Occipital lobe (tissue), 2 donors: ENCODE measurements around a stretch of chr17.

GRCh38 chr17:59400614-59400839 lies 69.1 kb downstream of the YPEL2 start:
- RAMPAGE, long total RNA, result no peak

- RAMPAGE, long total RNA, result no peak
Measured at GRCh38 chr17:59566015-59566929, 862 bp downstream of the DHX40 start.

DNA sequence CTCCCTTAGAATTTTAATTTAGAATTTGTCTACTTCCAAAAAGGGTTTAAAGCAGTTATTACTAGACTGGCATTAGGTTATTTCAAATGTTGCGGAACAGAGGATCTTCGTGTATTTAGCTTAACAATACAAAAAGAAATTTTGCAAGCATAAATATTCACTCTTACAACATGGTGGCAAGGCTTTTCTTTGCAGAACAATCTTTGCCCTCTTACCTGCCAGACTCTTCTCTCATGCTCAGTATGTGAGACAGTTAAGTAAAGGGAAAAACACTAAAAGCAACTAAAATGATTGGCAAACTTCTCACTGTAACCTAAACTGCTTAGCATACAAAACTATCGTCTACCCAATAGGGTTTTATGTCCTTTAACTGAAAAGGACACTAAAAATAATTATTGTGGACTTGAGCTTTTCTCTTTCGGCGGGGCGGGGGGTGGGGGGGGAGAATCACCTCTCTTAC lies 1.6 kb upstream of the CLTC start:
- RAMPAGE, long total RNA, result no peak

DNA sequence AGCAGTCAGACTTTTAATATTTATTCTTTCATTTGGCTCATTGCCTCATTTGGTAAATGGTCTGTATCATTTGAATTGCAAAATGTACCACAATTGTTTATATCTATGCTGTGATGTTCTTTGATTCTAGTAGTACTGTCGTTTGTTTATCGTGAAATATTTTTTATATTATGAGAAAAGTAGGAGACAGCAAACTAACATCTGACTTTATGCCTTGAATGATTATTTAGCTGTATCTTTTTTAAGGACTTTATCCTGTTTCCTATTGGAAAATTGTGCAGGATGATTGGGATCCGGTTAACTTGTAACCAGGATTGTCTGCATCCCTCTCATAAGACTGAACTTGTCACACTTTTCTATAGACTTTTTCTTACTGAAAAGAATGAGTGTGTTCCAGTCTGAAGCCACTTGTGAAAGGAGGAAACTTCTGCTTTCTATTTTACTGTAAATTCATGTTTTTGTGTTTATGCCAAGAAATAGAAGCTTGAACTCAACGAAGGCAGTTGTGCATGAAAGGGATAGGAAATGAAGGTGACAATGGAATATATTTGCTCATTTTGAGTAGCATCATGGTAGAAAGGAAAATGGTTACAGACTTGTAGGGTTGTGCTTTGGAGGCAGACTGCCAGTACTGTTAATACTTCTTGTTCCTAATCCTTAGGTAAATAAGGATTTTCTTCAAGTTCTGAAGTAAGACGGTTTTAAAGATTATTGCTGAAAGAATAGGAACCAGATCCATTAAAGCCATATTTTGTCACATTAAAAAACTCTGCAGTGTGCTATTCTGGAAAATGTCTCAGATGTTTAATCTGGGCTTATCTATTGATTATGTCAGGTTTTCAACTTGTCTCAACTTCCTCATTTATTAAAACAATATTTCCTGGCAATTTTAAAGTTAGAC lies 8.0 kb downstream of the CLTC start:
- RAMPAGE, long total RNA, result no peak

DNA sequence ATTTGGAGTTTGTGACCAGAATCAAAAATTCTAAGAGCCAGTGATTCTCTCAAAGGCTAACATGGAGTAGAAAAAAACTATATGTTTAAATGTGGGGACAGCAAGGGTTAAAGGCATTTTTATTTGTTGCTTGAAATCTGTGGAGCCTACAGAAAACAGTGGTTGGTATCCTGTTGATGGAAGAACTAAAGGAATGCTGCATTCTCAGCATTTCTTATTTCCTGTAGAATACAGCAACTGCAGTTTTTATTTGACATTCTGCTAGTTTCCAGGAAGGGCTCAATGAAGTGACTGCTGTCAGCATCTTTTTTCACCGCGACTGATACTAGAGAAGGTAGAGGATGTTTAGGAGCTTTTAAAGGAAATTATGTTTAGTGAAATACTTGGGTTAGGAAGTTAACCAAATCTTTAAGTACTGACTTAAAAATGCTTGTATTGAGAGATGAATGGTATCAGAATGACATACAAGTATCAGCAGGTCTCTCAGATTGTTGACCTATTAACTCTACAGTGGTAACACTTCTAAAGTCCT lies 15.0 kb downstream of the CLTC start:
- RAMPAGE, long total RNA, result no peak

DNA sequence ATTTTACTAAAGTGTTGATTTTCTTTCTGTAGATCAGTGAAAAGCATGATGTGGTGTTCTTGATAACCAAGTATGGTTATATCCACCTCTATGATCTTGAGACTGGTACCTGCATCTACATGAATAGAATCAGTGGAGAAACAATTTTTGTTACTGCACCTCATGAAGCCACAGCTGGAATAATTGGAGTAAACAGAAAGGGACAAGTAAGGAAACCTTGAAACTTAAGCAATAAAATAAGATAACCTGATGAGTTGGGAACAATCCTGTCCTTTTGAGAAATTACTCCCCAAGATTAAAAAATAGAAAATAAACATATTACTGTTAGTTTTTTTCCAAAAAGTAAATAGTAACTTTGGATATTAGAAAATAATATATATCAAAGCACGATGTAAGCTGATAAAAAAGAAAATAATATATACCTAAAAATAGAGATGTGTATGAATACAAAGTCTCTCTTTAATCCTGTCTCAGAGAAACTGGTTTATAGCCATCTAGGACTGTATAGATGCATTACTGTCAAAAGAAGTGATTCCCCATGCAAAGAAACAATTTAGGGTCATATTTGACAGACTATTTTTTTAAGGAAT lies 36.2 kb downstream of the CLTC start:
- RAMPAGE, long total RNA, result no peak

GRCh38 chr17:59695434-59695828 lies 11.8 kb downstream of the PTRH2 start:
- RAMPAGE, long total RNA, result no peak

- RAMPAGE, long total RNA, result no peak
Measured at GRCh38 chr17:59696997-59697471, 10.2 kb downstream of the PTRH2 start.

DNA sequence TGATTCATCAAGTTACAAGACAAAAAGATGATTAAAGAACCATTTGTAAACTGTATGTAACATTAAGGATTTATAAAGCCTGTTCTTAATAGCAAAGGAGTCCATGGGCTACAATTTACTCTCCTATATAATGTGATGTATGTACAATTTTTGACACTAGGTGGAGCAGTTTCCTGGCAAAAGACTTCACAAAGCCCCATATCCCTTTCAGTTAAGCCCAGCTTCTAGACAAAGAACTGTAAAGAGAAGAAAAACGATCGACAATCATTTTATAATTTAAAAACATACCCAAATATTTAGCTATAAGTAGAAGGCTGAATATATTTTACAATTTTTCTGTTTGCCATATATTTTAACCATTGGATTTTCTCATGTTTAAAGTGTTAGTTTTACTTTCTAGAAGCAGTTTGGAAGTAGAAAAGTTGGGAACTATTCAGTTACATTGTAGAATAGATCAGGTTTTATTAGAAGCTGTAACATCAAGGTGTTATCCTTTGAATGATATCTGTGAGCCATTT lies 46.1 kb downstream of the VMP1 start:
- RAMPAGE, long total RNA, result no peak

DNA sequence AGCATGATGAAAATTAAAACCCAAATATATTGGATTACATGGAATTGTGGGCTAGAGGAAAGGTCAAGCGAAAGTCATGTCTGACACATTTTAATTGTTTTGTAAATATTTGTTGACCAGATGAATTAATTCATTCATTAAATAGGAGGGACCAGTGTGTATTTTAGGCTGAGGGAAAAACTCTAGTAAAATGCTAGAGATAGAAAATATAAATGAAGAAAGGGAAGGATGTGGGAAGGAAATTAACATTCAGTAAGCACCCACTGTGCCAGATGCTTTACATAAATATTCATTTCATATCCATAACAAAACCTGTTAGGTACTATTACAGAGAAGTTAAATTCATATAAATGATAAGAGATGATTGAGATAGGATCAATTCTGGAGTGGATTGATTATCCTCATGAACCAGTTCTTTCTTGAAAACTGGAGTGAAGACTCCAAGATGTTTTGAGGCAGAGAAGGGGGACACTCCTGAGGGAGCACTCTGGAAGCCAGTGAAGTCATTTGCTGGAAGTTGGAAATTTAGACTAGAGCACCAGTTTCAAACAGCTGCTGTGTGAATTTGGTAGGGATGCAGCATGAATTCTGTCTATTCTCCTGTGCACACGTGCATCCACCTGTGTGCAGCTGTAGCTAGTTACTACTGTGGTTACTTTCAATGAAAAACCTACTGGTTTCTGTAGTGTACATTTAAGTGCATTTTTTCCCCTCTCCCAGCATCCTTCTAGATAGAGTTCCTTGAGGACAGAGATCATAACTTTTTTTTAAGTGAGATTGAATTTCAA lies 66.2 kb downstream of the TUBD1 start:
- RAMPAGE, long total RNA, result no peak

DNA sequence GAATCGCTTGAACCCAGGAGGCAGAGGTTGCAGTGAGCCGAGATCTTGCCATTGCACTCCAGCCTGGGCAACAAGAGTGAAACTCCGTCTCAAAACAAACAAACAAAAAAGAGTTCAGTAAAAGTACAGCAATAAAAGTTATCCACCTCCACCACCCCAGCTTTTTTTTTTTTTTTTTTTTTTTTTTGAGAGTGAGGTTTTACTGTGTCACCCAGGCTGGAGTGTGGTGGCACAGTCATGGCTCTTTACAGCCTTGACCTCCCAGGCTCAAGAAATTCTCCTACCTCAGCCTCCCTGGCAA lies 48.9 kb downstream of the TUBD1 start:
- RAMPAGE, long total RNA, result no peak

GRCh38 chr17:59844735-59845522 lies 47.8 kb downstream of the TUBD1 start:
- RAMPAGE, long total RNA, result no peak

- RAMPAGE, long total RNA, result no peak
Measured at GRCh38 chr17:60170155-60171116, 20.7 kb downstream of the CA4 start.

DNA sequence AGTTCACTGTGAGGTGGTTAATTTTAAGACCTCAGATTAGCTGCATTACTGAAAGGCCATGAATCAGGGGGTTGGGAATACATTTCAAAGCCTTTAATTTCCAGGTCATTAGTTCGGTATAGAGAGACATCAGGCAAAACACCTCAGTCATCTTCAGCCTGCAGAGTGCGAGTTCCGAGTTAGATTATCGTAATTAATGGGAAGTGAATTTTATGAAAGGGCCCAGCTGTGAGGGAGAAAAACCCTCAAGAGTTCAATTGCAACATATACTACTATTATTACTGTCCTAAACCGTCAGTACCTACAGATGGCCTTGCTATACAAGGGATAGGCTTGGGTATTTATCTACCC lies 2.1 kb upstream of the USP32 start:
- RAMPAGE, long total RNA, result no peak

DNA sequence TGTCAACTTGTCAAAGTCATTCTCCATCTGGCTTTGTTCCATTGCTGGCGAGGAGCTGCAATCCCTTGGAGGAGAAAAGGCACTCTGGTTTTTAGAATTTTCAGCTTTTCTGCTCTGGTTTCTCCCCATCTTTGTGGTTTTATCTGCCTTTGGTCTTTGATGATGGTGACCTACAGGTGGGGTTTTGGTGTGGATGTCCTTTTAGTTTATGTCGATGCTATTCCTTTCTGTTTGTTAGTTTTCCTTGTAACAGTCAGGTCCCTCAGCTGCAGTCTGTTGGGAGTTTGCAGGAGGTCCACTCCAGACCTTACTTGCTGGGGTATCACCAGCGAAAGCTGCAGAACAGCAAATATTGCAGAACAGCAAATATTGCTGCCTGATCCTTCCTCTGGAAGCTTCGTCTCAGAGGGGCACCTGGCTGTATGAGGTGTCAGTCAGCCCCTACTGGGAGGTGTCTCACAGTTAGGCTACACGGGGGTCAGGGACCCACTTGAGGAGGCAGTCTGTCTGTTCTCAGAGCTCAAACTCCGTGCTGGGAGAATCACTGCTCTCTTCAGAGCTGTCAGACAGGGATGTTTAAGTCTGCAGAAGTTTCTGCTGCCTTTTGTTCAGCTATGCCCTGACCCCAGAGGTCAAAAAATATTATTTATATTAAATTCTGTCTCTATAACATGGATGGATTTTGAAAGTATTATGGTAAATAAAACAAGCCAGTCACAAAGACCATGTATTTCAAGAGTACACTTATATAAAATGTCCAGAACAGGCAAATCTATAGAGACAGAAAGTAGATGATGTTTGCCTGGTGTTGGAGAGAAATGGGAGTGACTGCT lies 38.1 kb downstream of the APPBP2 start:
- RAMPAGE, long total RNA, result no peak

GRCh38 chr17:60601627-60602337 lies 1.8 kb downstream of the PPM1D start:
- RAMPAGE, long total RNA, result no peak

GRCh38 chr17:61253343-61253861 lies 146.2 kb upstream of the TBX2 start:
- RAMPAGE, long total RNA, result no peak

DNA sequence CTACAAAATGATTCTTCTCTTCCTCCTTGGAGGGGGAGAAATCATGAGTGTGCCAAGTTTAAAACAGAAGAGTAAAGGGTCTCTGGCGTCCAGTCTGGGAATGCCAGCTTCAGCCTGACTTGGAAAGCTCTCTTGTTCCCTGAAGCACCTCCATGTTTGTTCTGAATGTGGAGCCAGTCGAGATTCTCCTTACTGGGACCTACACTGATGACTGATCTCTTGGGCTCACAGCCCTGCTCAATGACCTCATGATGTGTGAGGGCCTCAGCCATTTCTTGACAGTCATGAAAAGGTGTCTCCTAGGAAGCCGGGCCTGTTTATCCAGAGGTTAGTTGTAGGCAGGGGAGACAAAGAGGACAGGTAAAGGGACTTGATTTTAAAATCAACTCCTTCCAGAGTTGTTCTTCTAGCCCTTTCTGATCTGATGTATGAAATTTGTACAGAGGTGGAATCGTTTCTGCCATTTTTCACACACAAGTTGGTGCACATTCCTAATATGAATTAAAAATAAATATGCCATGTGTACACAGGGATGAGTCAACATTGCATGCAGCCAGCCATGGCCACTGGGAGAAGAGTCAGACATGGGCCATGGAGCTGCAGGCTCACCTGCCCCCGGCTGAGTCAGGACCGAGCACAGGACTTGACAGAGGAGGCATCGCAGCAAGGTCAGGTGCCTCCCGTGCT lies 43.2 kb upstream of the TBX2 start:
- RAMPAGE, long total RNA, result no peak

- RAMPAGE, long total RNA, result no peak
Measured at GRCh38 chr17:61395945-61397054, 3.3 kb upstream of the TBX2 start.

DNA sequence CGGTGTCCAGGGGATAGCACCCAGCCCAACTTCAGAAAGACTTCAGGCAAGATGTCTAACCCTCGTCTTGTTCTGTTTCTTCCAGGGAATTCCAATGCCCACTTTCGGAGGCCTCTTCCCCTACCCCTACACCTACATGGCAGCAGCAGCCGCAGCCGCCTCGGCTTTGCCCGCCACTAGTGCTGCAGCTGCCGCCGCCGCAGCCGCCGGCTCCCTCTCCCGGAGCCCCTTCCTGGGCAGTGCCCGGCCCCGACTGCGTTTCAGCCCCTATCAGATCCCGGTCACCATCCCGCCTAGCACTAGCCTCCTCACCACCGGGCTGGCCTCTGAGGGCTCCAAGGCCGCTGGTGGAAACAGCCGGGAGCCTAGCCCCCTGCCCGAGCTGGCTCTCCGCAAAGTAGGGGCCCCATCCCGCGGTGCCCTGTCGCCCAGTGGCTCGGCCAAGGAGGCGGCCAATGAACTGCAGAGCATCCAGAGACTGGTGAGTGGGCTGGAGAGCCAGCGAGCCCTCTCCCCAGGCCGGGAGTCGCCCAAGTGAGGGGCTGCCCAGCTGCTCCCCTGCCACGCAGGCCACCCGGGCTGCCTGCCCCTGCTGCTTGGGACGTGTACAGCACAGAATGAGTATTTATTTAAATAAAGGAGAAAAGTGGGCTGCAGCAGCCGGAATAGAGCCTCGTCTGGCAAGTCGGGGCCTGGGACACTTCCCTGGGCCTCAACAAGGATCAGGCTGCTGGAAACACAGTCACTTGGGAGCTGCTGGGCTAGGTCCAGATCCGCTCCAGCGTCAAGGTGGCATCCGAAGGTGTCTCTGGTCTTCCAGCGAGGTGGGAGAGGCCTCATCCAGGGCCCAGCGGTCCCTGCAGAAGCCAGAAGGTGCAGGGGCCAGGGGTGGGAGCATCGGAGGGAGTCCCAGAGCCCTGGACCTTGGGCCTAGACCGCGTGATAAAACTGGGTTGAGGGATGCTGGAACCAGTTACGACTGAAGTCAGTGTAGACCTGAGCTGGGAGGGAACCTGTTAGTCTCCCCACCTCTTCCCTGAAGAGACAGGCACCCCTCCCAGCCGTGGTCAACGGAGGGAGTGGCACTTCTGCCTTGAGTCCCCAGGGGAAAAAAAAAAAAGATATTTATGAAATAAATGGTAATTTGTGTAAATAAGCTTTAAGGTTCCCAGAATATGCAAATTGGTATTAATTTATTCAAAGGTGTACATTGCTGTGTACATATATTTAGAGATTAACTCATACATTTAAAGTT lies 8.8 kb downstream of the TBX2 start:
- RAMPAGE, long total RNA, result no peak